Measurements from ENCODE around the genes ZNF416, ZNF587, ZNF814, ZNF606, ZSCAN1, ZNF274, ZBTB45 and MZF1.

GRCh38 chr19:57231812-57232720 lies 1.2 kb downstream of the AURKC start:
- PRO-cap, result no peak
- RAMPAGE, long total RNA, result no peak

- PRO-cap, result no peak
- RAMPAGE, long total RNA, result no peak
Measured at GRCh38 chr19:57306475-57307249, 13.6 kb upstream of the ZNF543 start.

DNA sequence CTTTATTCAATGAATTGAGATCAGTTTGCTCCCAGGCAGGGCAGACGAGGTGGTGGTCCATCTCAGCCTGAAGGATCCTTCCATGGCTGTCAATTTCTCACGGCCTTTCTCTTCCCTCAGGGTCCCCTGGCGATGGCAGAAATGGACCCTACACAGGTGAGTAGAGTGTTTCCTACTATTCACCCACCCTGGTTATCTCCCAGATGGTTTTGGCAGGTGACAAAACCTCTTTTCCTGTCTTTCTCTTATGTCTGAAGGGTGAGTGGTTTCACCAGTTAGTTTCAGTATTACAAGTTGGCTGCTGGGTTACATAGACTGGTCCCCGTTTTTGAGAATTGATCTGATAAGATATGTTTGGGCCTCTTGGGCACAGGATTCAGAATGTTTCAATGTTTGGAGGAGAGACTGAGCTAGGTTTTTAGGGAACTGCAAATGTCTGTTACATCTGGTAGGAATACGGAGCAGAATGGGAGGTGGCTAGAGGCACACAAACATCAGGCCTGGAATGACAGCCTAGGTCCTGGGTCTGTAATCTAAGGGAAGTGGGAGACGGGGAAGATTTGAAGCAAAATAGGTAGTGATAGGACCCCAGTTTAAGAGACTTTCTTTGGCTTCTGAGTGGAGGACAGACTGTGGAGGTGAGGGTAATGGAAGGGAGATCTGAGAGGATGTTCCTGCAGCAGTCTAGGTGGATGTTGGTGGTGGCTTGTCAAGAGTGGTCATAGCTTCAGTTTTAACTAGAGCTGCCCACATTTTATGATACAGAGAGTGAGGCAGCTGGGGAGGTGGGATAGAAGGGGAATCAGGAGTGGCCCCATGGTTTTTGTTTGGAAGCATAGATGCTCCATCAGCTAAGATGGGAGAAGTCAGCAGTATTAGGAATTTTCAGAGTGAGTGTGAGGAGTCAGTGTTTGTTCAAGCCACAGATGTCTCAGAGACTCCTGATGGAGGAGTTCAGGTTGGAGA lies 4.7 kb downstream of the ZNF548 start:
- PRO-cap, result no peak
- RAMPAGE, long total RNA, result no peak

GRCh38 chr19:57577981-57579224 lies at the start of gene ZNF416:
Gene ZNF416, minus strand, starts transcription at chr19:57578911.
- PRO-cap, result no peak
- RAMPAGE, long total RNA, result no peak

DNA sequence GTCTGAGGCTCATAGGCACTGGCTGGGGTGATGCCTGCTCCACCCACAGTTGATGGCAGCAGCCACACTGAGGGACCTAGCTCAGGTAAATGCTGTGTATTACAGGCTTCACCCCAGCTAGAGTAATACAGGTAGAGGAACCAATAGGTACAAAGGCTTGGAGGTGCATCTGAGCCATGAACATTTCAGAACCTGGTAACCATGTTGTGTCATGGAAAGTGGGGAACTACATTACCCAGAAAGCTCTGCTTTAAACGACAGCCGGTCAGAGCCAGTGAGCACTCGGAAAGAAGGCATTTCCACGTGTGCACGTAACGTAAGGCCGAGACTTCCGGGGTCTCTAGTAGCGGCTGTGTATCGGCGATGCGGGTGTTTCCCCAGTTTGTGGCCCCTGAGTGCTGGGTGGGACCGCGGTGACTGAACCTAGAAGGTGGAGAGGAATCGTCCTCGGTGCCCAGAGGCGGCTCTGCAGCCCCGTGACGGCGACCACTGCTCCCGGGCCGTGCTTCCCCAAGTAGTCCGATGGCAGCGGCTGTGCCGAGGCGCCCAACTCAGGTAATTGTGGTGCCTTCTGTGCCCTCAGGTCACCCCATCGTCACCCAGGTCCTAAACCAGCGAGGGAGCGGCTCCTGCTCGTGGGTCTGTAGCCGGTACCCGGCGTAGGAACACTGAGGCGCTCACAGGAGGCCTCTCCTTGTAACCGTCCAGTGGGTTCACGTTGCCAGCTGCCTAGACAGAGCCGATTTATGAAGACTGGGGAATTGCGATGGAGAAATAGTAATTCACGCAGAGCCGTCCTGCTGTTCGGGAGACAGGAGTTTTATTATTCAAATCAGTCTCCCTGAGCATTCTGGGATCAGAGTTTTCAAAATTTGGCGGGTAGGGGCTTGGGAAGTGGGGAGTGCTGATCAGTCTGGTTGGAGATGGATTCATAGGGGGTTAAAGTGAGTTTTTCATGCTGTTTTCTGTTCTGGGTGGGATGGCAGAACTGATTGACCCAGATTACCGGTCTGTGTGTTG lies at the start of gene ZNF587:
Gene ZNF587, plus strand, starts transcription at position 343 of the 1,020 bp plus-strand sequence.
- PRO-cap, result no peak
- RAMPAGE, long total RNA, result no peak

DNA sequence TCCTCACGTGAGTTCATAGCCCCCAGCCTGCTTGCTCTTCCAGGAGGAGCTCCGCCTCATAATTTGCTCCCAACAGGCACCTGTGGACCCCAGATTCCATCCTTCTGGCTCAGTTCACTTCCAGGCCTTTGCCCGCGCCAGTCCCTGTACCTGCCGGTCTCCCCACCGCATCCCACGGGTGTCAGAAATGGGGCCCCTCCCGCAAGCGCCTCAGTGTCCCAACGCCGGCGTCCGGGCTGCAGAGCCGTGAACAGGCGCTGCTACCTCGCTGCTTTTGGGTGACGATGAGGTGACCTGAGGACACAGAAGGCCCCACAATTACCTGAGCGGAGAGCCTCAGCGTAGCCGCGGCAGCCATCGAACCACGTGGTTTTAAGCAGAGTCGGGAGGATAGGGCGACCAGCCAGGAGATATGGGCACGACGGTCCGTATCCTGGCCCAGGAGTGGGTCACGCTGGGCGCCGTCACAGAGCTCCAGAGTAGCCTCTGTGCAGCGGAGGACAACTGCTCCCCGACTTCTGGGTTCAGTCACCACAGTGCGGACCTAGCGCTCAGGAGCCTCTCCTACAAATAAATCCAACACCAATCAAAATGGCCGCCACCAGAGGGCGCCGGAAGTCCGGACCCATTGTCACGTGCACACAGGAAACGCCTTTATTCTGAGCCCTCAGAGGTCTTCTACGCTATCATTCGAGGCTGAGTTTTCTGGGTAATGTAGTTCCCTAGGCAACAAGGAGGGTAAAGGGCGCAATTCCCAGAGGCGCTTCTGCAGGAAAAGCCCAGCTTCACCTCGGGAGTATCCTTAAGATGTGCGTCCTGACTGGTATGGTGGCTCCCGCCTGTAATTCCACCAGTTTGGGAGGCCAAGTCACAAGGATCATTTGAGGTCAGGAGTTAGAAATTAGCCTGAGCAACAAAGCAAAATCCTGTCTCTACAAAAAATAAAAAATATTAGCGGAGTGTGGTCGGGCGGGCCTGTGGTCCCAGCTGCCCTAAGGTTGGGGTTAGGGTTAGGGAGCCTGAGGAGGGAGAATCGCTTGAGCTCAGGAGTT lies at the start of gene ZNF814:
Gene ZNF814, minus strand, starts transcription at position 593 of the 1,052 bp plus-strand sequence.
- PRO-cap, result no peak
- RAMPAGE, long total RNA, result start-site peak on the minus strand centred at position 584 of the sequence, 88 bp wide, 90 and 81 reads in 2 replicates

DNA sequence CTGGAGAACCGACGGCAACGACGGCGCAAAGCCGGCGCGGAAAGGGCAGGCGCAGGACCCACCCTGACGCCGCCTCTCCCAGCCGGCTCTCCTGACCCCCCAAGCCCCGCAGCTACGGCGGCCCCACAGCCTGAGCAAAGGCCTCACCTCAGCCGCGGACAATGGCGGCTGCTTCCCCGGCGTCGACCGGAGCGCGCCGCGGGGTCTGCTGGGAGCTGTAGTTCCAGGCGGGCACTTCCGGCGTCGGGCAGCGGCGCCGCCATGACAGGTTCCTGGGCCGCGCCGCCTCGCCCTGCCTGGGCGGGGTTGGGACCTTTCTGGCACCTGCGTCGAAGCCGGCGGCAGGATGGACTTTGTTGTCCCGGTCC lies at the start of gene ZNF606:
Gene ZNF606, minus strand, starts transcription at position 188 of the 368 bp plus-strand sequence.
- PRO-cap, result no peak
- RAMPAGE, long total RNA, result no peak

- PRO-cap, result no peak
- RAMPAGE, long total RNA, result start-site peak on the plus strand at chr19:58034095-58034123, 54 and 21 reads in 2 replicates
Measured at GRCh38 chr19:58033673-58034655, at the start of gene ZSCAN1. Gene ZSCAN1, plus strand, starts transcription at chr19:58034025.

GRCh38 chr19:58181959-58182373 lies 895 bp upstream of the ZNF274 start:
- PRO-cap, result no peak
- RAMPAGE, long total RNA, result no peak

DNA sequence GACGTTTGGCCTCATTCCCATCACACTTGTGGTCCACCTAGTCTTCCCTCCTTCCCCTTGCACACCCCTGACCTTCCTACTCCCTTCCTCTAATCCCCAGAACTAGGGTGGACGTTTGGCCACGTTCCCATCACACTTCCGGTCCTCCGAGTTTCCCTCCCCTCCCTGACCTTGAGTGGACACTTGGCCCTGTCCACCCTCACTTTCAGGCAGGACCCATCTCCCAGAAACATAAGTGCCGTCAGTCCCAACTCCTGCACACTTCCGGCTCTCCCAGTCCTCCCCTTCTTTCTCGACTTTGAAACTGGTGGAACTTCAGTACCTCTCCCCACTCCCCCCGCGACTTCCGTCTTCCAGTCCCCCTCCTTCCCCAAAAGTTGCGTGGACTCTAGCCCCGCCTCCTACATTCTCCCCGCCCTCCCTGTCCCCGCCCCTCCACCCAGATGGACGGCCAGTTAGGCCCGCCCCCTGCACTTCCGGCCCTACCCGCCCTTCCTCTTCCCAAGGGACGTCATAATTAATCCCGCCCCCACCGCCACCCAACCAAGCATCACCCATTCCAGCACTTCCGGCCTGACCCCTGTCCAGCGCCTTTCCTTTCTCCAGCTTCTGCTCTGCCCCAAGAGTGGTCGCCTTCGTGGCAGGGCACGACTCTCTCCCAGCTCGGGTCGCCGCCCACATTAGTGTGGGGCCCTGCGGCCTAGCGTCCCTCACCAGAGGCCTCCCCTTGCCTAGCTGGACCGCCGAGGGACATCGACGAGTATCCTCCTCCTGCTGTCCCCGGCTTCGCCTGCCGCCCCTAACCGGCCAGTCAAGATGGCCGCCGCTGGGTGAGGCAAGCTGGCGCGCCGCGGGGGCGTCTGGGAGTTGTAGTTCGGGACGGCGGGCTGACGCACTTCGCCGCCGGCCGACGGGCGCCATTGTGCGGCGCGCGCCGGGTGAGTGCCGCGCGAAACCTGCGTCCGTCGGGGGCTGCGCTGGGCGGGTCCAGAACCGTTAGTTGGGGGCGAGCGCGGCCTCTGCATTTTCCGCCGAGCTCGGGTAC lies at the start of gene ZNF274:
Gene ZNF274, plus strand, starts transcription at position 557 of the 1,045 bp plus-strand sequence.
- PRO-cap, result no peak
- RAMPAGE, long total RNA, result no peak

DNA sequence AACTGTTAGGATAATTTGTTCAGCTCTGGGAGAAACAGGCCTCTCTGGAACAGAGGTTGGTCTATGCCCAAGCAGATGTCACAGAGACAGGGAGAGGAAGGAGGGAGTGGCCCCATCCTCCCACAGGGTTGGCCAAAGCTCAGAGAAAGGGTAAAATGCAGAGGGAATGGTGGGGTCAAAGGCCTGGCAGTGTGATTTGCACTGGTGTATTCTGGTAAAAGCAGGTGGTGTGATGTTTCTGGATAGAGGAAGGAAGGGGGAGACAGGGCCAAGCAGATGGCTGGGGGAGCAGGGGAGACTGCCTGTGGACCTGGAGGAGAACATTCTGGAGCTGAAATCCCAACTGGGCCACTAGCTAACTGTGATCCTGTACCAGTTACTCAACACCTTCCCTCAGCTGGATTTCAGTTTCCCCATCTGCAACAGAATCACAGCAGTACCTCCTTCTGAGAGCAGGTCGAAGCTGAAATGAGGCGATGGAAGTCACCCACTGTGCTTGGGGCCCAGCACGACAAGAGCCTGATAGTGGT lies 9.5 kb downstream of the ZSCAN22 start:
- PRO-cap, result no peak
- RAMPAGE, long total RNA, result no peak

GRCh38 chr19:58368902-58369369 lies 6.4 kb upstream of the ZNF497 start:
- PRO-cap, result no peak
- RAMPAGE, long total RNA, result no peak

GRCh38 chr19:58470784-58471273 lies 3.9 kb downstream of the ZNF324 start:
- PRO-cap, result no peak
- RAMPAGE, long total RNA, result no peak

DNA sequence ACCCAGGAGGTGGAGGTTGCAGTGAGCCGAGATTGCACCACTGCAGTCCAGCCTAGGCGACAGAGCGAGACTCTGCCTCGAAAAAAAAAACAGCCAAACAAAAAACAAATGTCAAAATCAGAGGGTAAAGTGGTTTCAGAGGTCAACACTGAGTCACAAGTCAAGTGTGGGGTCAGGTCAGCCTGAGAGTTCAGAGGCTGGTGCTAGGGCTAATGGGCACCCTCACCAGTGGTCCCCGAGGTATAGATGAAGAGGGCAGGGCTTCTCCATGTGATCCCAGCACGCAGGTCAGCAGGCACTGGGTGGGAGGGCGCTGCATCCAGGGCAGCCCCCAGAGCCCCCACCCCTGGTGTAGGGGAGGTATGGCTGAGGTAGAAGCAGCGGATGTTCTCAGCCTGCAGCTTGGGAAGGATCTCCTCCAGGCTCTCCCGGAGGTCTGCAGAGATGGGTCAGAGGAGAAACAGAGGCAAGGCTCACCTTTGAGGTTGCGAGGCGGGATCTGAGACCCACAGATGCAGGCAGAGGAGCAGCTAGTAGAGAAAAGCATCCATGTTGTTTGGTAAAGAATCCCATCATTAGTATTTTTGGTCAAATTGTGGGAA lies 1.2 kb downstream of the SLC27A5 start:
- PRO-cap, result no peak
- RAMPAGE, long total RNA, result no peak

DNA sequence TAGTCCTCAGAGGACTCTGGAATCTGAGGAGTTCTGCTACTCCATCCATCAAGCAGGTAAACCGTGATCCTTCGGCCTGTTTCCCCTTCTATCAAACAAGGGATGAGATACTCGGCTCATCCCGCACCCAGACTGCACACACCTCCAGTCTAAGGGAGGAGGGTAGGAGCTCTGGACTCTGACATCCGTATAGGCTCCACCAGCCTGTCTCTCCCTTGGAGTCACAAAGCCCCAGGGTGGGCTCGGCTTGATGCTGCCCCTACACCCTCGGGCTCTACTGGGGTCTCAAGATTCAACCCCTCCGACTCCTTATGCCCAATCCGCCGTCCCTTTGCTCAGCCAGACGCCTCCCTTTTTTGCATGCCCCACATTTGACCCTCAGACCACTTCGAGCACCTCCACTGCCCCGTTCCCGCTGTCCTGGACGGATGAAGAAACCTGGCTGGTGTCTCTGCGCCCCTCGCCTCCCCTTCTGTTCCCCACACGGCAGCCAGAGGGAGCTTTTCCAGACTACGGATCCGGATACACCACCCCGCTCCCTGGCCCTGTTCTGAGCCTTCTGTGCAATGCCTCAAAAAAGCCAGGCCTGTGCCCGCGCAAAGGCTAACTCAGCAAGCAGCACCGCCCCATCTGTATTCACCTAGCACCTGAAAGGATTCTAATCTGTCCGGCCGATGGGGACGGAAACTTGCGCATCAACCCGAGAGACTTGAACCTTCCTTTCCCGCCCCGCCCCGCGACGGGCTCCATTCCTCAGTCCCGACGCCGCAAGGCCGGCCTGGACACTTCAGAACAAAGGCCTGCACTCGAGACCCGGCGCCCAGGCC lies 774 bp downstream of the ZBTB45 start:
- PRO-cap, result no peak
- RAMPAGE, long total RNA, result no peak

DNA sequence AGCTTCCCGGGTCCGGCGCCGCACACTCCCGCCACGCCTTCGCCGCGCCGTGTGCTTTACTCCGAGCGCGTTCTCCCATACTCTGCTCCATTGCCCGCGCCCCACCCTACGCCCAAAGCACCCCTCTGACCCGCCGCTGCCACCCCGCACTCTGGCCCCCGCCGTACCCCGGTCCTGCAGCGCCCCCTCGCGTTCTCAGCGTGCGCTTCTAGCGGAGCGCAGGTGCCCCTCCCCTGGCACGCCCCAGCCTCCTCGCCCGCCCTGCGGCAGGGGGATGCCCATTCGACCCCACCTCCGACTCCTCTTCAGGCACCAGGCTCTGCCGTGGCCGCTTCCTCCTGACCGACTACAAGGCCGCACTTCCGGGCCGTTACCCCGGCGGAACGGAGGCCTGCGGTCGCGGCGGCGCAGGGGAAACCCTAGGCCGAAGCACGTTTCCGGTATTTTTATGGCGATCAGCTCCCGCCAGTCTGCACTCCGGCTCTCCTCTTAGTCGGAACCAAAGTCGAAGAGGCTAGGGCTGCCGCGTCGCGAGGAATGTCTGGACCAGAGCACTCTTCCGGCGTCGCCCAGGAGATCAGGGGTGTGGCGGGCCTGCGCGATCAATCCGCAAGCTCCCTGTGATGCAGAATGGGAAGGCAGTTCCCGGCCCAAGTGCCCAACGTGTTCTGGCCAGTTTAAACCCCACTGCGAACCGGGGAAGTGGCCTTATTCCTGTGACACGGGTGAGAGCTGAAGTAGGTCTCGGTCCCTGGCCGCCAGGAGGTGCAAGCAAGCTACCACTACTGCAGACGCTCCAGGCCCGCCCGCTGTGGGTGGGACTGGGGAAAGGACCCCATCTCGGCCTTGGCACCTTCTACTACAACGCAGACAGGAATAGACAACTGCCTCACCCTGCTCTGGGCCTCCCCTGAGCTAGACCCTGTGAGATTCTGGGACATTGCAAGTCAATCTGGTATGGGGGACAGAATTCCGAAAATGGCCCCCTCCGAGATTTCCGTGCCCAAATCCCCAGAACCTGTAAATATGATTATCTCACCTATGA lies at the start of gene ZBTB45:
Gene ZBTB45, minus strand, starts transcription at position 361 of the 1,045 bp plus-strand sequence.
- PRO-cap, result no peak
- RAMPAGE, long total RNA, result no peak

DNA sequence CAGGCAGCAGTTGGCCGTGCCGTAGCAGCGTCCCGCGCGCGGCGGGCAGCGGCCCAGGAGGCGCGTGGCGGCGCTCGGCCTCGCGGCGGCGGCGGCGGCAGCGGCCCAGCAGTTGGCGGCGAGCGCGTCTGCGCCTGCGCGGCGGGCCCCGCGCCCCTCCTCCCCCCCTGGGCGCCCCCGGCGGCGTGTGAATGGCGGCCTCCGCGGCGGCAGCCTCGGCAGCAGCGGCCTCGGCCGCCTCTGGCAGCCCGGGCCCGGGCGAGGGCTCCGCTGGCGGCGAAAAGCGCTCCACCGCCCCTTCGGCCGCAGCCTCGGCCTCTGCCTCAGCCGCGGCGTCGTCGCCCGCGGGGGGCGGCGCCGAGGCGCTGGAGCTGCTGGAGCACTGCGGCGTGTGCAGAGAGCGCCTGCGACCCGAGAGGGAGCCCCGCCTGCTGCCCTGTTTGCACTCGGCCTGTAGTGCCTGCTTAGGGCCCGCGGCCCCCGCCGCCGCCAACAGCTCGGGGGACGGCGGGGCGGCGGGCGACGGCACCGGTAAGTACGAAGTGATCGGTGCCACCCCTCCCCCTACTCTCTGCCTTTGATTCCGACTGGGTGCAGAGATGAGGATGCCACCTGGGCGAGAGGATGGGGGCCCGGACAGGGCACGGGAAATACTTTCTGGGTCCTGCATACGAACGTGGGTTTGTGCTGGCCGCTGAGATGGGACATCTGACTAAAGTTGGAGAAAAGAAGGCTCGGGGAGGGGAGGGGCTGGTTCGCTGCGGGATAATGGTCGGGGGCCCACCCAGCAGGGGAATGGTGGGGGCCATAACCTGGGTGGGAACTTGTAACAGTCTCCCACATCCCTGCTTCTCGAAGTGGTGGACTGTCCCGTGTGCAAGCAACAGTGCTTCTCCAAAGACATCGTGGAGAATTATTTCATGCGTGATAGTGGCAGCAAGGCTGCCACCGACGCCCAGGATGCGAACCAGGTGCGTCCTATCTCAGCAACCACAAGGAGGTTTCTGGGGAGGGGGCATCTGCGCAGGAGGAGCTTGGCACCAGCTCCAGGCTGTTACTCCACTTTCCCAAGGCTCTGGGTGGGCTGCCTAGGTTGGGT lies 1.1 kb downstream of the TRIM28 start:
- PRO-cap, result no peak
- RAMPAGE, long total RNA, result no peak

DNA sequence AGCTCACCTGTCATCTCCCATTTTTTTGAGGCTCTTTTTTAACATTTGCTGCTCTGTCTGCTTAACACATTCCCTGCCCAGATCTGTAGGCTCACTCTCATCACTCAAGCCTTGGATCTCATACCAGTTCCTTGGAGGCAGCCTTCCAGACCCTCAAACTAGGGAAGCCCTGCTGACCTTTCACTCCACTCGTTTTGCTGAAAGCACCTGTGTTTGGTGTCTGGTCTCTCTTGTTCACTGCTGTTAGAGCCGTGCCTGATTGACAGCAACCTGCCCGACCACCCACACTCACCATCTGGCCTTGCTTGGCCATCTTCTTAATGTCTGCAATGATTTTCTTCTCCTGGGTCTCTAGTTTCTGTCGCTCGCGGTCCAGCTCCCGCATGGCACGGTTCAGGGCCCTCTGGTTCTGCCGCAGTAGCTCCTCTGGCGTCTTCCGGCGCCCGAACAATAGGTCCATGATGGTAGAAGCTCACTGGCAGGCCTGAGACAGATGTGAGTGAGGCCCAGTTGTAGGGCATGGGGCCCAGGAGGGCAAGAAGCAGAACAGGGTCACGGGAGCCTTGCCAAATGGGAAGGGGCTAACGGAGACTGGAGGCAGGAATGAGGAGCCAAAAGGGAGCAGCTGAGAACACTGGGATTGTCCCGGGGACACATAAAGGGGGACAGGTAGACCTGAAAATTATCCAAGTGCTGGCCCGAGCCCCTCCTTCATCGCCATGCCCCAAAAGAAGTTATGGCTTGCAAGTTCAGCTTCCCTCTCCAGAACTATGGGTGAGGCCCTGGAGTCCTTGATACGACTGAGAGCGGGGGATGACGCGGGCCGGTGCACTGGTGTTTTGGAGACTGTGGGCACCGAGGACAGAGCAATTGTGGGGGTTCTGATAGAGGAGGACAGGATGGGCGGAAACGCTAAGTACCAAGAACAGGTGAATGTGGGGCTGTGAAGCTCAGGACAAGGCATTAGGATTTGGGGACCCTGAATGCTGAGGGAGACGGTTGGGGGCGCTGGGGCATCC lies 843 bp downstream of the CHMP2A start:
- PRO-cap, result no peak
- RAMPAGE, long total RNA, result no peak

- PRO-cap, result no peak
- RAMPAGE, long total RNA, result start-site peak on the plus strand at chr19:58573599-58573754, 27 and 33 reads in 2 replicates
Measured at GRCh38 chr19:58572900-58573868, at the start of gene MZF1. Gene MZF1, minus strand, starts transcription at chr19:58573335.